Liver (tissue), 9 donors: ENCODE measurements around the gene GRAMD2A.

- PRO-cap, 5 experiments, result no peak in any of the 5 experiments
- RAMPAGE, long total RNA, 2 experiments, result no peak in any of the 2 experiments
- RRBS, result no CpG with 5 or more reads among the region's 6 CpGs
These were observed 47.4 kb downstream of the UACA start for GRCh38 chr15:70715870-70716534.

GRCh38 chr15:70741855-70742282 is 21.5 kb downstream of the UACA start:
- PRO-cap, 5 experiments, result no peak in any of the 5 experiments
- RAMPAGE, long total RNA, 2 experiments, result no peak in any of the 2 experiments
- RRBS, result no CpG with 5 or more reads among the region's 1 CpG

DNA sequence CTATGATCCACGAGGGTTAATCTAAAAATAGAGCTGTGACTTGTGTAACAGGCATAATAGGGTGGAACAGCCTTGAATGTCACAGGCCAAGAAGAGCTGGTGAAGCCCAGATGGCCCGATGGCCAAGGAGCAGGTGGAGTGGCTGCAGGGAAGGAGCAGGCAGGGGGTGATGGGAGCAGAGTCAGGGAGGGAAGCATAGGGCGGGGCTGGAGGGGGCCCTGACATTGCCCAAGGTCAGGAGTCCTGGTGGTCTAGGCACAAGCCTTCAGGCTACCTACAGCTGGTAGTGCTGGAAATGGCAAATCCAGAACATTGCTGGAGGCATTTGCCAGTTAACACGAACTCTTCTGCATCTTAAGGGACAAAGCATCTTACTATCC is 24.1 kb downstream of the LARP6 start:
- PRO-cap, 5 experiments, result no peak in any of the 5 experiments
- RAMPAGE, long total RNA, 2 experiments, result no peak in any of the 2 experiments
- RRBS, result no CpG with 5 or more reads among the region's 4 CpGs

- PRO-cap, 5 experiments, result no peak in any of the 5 experiments
- RAMPAGE, long total RNA, 2 experiments, result no peak in any of the 2 experiments
- RRBS, result no CpG with 5 or more reads among the region's 4 CpGs
These were observed 35.7 kb upstream of the THSD4 start for GRCh38 chr15:71079392-71080082.

GRCh38 chr15:71080472-71081116 is 34.7 kb upstream of the THSD4 start:
- PRO-cap, 5 experiments, result no peak in any of the 5 experiments
- RAMPAGE, long total RNA, 2 experiments, result no peak in any of the 2 experiments
- RRBS, result no CpG with 5 or more reads among the region's 6 CpGs

DNA sequence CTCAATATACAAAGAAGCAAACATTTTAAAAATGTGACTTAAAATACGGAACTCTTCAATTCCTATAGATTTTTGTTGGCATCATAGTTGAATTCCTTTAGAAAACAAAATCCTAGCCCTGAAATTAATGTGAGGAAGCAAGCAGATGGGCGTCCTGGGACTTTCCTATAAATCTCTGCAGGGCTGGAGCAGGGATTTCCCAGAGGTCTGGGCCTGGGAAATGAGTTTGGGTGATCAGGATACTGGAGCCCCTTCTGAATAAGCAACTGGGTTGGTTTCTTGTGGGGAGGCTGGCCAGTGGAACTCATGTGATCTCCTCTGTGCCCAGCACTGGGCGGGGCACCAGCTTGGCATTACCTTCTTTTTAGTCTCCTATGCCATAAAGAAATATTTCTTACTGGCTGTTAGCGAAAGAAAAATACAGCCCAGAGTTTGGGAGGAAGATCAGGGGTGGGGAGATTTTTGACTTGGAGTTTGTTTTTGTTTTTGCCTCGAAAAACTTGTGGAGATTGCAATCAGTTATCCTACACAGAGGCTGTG is 1.7 kb downstream of the THSD4 start:
- PRO-cap, 5 experiments, result peak in 1 of 5 experiments; most common minus-strand start position 292 of the sequence (in 1)
- RAMPAGE, long total RNA, 2 experiments, result no peak in any of the 2 experiments
- RRBS, result no CpG with 5 or more reads among the region's 5 CpGs

DNA sequence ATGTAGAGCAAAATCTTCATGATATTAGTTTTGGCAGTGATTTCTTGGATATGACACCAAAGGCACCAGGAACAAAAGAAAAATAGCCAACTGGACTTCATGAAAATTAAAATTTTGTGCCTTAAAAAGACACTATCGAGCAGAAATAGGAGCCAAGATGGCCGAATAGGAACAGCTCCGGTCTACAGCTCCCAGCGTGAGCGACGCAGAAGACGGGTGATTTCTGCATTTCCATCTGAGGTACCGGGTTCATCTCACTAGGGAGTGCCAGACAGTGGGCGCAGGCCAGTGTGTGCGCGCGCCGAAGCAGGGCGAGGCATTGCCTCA is 58.7 kb downstream of the THSD4 start:
- PRO-cap, 5 experiments, result no peak in any of the 5 experiments
- RAMPAGE, long total RNA, 2 experiments, result no peak in any of the 2 experiments
- RRBS, result no CpG with 5 or more reads among the region's 14 CpGs

DNA sequence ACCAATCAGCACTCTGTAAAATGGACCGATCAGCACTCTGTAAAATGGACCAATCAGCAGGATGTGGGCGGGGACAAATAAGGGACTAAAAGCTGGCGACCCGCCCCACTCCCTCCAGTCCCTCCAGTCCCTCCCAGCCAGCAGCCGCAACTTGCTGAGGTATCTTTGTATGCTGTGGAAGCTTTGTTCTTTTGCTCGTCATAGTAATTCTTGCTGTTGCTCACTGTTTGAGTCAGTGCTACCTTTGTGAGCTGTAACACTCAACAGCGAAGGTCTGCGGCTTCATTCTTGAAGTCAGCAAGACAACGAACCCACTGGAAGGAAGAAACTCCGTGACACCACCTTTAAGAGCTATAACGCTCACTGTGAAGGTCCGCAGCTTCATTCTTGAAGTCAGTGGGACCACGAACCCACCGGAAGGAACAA is 98.9 kb downstream of the THSD4 start:
- PRO-cap, 5 experiments, result no peak in any of the 5 experiments
- RAMPAGE, long total RNA, 2 experiments, result no peak in any of the 2 experiments
- RRBS, result no CpG with 5 or more reads among the region's 14 CpGs

DNA sequence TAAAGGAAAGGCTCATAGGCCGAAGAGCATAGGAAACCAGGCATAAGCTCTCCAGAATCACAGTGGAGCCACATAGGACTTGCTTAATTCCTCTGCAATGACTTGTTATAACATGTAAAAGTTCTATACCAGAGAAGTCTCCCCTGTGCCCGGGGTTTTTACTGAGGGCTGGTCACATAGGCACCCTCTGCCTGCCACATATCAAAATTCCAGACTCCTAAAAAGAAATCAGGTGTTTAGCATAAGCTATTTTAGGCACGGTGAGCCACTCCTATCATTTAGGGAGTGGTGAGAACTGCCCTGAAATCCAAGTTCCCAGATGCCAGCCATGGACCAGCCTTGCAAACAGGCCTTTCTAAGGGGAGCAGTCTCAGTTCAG is 130.2 kb downstream of the THSD4 start:
- PRO-cap, 5 experiments, result no peak in any of the 5 experiments
- RAMPAGE, long total RNA, 2 experiments, result no peak in any of the 2 experiments
- RRBS, result no CpG with 5 or more reads among the region's 3 CpGs

GRCh38 chr15:71294172-71294517 is 178.9 kb downstream of the THSD4 start:
- PRO-cap, 5 experiments, result peak in 5 of 5 experiments; most common plus-strand start chr15:71294476 (in 5); most common minus-strand start chr15:71294344 (in 2)
- RAMPAGE, long total RNA, 2 experiments, result start-site peak on the minus strand in 1 of 2 experiments, at chr15:71294305-71294320 at its widest, 10 reads per replicate
- RRBS, result no CpG with 5 or more reads among the region's 6 CpGs

GRCh38 chr15:71338241-71338781 is 223.0 kb downstream of the THSD4 start:
- PRO-cap, 5 experiments, result no peak in any of the 5 experiments
- RAMPAGE, long total RNA, 2 experiments, result no peak in any of the 2 experiments
- RRBS, result no CpG with 5 or more reads among the region's 9 CpGs

DNA sequence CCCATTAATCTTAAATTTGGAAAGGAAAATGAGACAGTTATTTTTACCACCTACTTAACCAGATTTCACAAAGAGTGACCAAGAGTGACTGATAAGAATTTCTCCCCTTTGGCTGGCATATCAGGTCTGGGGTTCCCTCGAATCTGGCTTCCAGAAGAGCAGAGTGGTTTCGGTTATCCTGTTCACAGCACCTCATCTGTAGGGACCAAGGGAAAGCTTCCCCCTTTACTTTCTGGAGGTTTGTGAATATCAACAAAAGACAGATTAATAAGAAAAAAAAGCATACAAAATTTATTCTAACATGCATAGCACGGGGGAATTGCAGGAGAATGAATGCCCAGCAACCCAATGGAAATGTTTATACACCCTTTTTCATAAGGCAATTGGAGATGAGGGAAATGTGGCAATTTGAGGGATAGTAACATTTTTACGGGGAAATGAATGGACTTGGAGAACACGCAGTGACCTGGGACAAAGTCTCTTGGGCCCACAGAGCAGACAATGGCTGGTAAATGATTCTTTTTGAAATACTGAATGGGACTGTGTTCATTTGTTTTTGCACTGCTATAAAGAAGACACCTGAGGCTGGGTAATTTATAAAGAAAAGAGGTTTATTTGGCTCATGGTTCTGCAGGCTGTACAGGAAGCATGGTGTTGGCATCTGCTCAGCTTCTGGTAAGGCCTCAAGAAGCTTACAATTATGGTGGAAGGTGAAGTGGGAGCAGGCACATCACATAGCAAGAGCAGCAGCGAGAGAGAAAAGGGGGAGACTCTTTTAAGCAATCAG is 321.3 kb downstream of the THSD4 start:
- PRO-cap, 5 experiments, result no peak in any of the 5 experiments
- RAMPAGE, long total RNA, 2 experiments, result no peak in any of the 2 experiments
- RRBS, result no CpG with 5 or more reads among the region's 6 CpGs

GRCh38 chr15:71513807-71514257 is 296.5 kb upstream of the NR2E3 start:
- PRO-cap, 5 experiments, result peak in 2 of 5 experiments; most common plus-strand start chr15:71514104 (in 2); most common minus-strand start chr15:71513980 (in 1)
- RAMPAGE, long total RNA, 2 experiments, result no peak in any of the 2 experiments
- RRBS, result no CpG with 5 or more reads among the region's 1 CpG

GRCh38 chr15:71579941-71580222 is 230.5 kb upstream of the NR2E3 start:
- PRO-cap, 5 experiments, result no peak in any of the 5 experiments
- RAMPAGE, long total RNA, 2 experiments, result no peak in any of the 2 experiments
- RRBS, result no CpG with 5 or more reads among the region's 3 CpGs

- PRO-cap, 5 experiments, result peak in 1 of 5 experiments; most common minus-strand start chr15:71683395 (in 1)
- RAMPAGE, long total RNA, 2 experiments, result no peak in any of the 2 experiments
- RRBS, result 100% methylated on average over 1 of the region's 4 CpGs
These were observed 127.1 kb upstream of the NR2E3 start for GRCh38 chr15:71683275-71683643.

DNA sequence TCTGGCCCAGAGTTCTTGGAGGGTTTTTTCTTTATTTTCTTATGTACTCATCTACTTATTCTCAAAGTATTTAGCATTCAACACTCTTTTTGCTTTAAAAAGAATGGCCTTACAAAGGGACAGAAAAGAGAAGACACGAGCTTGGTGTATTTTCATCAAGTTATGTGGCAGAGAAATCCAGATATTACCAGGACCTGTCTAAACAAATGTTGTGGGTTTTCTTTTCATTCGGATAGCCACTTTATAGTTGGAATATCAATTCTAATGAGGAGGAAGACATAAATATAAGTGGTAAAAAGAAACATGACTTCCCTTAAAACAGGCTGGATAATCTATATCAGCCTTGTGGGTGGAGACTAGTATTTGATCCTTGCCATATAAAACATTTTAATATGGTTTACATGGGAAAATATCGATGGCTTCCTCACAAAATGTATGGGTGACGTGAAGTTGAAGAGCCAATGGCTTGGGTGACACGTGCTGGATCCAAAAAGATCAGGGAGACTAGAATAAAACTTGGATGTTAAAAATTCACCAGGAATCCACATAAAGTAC is 29.5 kb upstream of the NR2E3 start:
- PRO-cap, 5 experiments, result no peak in any of the 5 experiments
- RAMPAGE, long total RNA, 2 experiments, result no peak in any of the 2 experiments
- RRBS, result no CpG with 5 or more reads among the region's 5 CpGs

GRCh38 chr15:72086372-72086721 is 31.6 kb downstream of the MYO9A start:
- PRO-cap, 5 experiments, result no peak in any of the 5 experiments
- RAMPAGE, long total RNA, 2 experiments, result no peak in any of the 2 experiments
- RRBS, result 94% methylated on average over 1 of the region's 7 CpGs

DNA sequence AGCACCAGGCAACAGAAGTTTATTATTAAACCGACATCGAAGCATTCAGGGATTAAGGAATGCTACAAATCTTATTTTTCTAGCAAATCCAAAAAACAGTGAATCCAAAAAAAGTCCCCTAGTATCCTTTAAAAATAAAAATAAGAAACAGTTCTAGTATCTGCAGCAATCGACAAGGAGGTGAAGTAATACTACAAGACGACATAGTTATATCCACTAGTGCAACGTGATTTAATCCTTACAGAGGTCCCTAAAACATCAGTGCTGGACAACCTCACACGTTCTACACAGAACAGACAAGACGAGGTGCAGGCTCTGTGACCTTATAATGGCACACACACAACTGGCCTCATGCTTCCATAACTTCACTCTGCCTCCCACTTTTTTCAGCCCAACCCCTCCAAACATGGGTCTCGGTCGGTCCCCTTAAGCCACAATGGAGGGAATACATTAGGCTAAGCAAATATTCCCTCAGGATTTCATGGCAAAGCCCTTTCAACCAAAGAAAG is 1.4 kb downstream of the MYO9A start:
- PRO-cap, 5 experiments, result no peak in any of the 5 experiments
- RAMPAGE, long total RNA, 2 experiments, result no peak in any of the 2 experiments
- RRBS, result no CpG with 5 or more reads among the region's 9 CpGs

DNA sequence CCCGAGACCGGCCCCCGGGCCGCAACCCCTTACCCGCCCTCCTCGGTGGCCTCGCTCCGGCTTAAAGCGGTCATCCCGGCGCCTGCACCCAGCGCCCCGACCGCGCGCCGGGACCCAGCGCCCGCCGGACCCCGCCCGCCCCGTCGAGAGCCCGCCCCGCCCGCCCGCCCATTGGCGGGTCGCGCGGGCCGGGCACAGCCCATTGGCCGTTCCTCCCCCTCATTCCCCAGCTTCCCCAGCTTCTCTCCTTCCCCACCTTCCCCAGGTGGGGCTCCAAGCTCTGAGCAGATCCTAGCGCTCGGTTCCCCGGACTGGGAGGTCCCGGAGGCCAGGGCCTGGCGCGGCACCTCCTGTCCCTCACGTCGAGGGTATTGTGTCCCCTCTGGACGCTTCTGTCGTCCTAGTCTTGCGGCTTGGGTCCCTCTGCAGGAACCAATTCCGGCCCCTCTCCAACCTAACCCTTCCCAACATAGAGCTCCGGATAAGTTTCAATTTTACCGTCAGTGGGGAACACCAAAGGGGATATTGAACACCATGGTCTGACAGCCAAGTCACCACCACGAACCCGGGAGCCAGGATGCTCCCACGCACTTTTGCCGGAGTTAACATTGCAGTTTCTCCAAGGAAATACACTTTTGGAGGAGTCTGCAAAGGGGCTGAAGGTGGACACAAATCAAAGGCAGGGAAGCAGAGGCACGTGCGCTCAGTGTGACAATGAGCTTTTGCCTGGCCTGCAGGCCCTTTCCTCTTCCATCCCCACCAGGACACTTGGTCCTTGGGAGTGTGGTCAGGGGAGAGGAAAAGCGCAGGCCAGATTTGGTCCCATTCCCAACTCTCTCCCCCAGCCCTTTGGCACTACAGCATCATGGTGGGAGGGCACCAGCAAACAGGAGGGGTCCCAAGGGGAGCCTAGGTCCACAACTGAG is at the start of gene GRAMD2A:
GRAMD2A (minus strand) TSS at position 90 of the 926 bp plus-strand sequence.
- PRO-cap, 5 experiments, result no peak in any of the 5 experiments
- RAMPAGE, long total RNA, 2 experiments, result no peak in any of the 2 experiments
- RRBS, result 27% methylated on average over 20 of the region's 55 CpGs

DNA sequence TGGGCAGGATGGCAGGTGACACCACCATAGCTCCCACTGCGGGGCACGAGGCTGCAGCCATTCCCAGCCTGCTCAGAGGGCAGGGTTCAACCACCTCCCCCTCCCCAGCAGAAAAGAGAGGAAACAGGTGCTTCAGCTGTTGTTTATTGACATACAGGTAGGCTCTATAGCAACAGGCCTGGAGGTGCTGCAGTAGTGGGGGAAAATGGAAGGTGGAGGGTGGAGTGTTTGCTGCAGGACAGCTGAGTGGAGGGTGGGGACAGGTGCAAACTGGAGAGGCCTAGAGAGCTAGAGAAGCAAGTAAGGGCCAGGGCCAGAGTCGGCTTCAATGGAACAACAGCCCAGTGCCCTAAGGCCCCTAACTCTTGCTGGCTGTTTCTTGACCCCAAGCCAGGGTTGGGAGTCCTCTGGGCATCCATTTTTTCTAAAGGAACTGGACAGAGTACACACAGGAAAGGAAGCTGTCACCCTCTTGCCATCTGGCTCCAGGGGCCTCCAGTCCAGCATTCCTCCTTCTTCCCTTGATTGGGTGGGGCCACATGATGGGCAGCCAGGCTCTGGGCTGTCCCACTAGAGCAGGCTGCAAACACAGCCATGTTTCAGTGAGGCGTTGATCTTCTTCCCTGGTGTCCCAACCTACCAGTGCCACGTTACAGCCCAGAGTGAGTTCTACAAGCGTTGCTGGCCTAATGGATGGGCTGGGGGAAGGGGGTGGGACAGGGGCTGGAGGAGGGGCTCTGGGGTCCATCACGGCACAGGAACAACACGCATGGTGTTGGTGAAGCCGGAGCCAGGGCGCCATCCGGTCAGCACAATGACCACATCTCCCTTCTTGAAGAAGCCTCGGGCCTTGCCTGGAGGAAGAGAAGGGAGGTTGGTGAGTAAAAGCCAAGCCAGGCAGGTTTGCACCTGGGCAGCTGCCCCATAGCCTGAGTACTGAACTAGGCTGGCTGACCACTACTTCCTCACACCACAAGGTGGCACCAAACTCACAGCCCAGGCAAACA is 1.6 kb upstream of the GRAMD2A start:
- PRO-cap, 5 experiments, result no peak in any of the 5 experiments
- RAMPAGE, long total RNA, 2 experiments, result no peak in any of the 2 experiments
- RRBS, result no CpG with 5 or more reads among the region's 12 CpGs